ENCODE results near the gene FOXO1.

GRCh38 chr13:38421817-38422236, 72.2 kb downstream of the UFM1 start:
- PRO-cap, 2 experiments = no peak in any of the 2 experiments

DNA sequence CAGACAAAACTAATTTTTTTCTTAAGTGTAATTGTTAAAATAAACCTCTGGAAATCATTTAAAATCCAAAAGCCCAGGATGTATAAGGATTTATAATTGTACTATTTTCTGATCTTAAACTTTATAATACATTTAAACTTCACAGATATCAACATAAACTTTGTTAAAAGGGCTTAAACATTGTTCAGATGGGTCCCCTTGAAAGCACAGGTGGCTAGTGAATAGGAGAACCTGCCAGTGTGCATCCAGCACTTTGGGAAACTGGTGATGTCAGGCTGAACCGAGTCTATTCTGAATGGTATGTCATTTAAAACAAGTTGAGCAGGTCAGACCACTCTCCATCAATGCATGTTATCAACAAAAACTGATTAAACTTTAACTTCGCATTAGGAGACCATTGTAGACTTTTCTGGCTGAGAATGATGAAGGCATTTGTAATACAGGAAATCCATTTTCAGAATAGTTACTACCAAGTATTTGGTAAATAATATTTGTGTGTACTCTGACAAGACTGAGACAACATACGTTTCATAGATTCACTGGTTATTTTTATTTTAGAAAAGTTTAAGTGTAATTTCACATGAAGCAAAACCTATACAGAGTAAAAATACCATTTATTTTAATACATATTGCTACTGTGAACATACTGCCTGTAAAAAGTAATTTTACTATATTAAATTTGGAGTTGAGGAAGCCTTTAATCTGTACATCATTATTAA, 50.1 kb upstream of the FREM2 start:
- PRO-cap, 2 experiments = no peak in any of the 2 experiments

DNA sequence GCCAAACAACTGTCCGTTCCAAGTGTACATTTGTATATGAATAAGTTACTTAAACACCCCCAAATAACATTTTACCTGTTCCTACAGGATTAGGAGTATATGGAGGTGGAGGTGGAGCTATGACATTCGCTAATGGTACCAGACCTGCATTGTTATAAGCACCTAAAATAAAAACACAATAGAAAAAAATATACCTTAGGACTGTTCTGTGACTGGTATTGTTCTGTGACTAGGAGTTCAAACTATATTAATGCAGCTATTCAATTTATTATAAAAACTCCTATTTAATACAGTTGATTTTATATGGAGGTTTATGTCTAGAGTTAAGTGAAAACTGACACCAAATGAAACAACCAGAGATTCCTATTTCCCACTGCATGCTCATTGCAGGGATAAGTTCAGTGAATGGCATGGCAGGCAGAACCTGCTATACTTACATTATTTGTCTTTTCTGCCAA, 15.6 kb downstream of the PROSER1 start:
- PRO-cap, 2 experiments = no peak in any of the 2 experiments

DNA sequence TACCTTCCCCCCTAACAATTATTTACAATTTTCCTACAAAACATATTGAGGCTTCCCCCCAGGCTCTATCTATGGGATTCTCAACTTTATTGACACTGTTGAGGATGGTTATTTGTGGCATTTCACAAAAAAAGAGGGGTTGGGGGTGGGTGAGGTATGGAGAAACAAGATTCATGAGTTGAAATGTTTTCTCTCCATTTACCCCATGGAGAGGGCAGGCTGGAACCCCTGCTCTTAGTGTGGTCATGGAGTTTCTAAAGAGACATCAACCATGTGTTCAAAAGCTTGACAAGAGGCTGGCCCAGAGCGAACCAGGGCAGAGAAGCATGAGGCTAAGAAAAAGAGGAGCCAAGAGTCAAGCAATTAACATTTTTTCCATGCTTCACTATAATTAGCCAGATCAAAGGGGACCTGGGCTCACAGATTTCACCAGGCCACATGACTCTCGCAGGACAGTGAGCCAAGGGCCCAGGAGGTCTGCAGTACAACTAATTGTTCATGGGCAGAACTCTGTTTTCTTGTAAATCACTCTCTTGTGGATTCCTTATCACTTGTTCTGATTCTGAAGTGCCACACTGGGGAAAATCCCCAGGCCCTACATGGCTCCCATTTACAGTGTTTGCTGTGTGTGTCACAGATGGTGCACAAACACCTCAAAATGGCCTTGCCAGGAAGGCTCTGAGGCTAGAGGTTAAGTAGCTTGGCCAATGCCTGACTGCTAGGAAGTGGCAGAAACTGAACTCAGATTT, 101.3 kb downstream of the LHFPL6 start:
- PRO-cap, 2 experiments = no peak in any of the 2 experiments

DNA sequence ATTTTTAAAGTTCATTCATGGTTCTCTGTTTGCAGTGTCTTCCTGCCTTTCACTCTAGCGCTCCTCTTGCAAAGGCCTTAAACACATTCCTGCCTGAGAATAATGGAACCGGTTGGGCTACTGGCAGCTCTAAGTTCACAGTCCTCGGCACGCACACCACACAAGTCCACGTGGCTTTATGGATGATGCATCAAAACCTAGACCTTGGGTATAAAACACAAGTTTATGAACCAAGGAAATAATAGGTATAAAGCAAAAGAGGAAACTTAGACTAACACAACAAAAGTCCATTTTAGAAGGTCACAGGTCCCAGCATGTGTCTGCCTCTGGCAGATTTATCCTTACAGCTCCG, 65.9 kb downstream of the LHFPL6 start:
- PRO-cap, 2 experiments = no peak in any of the 2 experiments

DNA sequence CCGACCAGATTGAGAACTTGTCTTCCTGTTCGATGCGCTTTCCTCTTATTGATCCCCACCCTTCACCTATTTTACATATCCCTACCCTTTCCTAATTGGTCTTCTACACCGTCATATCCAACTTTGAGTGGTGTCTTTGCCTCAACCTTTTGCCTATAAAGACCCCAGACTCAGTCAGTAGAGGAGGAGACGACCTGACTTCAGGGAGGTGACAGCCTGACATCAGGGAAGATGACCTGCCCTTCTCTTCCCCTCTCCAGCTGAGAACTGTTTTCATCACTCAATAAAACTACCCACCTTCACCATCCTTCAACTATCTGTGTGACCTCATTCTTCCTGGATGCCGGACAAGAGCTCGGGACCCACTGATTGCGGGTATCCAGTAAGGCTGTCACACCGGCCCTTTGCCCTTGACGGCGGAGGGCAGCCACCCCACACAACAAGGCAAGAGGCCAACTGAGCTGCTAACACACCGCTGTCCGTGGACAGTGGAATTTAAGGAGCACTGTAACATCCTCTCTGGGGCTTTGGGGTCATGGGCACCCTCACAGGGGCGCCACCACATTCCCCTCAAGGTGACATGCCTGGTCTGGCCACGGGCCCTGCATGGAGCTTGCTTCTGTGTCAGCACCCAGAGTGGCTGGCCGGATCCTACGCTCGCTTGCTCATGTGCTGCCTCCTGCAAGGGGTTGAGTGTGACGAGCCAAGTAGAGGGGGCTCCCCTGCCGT, 31.6 kb downstream of the LHFPL6 start:
- PRO-cap, 2 experiments = no peak in any of the 2 experiments

DNA sequence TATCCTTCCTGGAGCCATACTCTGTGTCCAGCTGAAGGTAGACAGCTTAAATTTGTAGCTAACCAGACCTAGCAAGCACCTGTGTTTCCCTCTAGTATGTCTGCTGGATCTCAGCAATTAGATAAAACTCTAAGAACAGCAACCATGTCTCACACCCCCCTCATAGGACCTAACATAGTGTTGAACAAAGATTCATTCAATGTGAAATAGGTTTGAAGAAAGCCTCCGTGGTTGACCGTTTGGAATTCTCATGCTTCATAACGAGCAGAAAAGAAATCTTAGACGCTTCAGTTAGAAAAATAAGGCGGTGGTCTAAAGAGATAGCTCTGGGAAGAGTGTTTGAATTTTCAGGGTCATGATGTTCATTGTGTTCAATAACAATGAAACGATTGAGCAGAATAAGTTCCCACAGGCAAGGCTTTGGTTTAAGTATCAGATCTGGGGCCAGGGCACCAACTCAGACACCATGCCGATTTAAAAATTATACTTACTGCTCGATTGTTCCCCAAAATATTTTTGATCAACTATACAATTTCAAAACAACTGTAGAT, 332.9 kb downstream of the COG6 start:
- PRO-cap, 2 experiments = no peak in any of the 2 experiments

DNA sequence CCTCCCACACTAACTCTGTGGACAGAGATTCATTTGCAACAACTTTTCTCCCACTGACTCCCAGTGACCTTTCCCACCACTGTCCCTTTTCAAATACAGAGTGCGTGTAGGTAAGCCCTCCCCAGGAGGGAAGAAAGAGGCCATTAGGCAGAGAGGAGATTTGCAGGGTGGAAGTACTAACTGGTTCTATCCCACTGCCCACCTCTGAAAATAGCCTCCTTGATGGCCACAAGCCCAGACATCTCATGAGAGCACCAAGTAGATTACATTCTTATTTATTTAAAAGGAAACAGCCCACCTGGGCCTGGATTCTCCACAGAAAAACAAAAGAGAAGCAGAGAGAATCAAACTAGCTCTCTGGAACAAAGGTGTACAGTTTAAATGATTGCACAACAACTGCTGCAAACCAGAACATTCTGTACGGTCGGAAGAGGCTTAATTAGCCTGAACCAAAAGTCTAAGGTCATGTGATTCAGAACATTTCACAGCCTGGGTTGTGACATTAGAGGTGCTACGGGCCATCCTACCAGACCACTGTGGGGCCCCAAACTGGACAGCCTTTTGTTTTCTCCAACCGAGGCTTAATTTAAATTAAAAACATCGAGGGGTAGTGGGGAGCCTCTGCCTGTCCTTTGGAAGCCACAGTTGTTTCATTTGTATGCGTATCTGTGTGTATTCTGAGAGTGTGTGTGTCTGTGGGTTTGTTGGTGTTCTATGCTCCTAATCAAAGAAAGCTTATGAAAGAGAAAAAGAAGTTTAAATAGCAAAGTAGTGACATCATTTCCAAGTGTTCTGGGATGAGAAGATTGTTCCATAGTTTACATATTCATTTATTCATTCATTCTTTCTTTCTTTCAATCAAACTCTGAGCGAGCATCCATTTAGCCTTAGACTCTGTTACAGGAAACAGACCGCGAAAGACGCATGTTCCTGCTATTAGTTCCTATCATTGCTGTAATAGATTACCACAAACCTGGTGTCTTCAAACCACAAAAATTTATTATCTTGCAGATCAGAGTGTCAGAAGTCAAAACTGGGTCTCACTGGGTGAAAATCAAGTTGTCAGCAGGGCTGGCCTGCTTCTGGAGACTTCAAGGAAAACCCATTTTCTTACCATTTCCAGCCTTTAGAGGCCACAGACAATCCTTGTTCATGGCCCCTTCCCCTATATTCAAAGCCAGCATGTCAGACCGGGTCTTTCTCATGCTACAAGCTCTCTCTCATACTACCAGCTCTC, 444.9 kb downstream of the FOXO1 start:
- PRO-cap, 2 experiments = no peak in any of the 2 experiments

DNA sequence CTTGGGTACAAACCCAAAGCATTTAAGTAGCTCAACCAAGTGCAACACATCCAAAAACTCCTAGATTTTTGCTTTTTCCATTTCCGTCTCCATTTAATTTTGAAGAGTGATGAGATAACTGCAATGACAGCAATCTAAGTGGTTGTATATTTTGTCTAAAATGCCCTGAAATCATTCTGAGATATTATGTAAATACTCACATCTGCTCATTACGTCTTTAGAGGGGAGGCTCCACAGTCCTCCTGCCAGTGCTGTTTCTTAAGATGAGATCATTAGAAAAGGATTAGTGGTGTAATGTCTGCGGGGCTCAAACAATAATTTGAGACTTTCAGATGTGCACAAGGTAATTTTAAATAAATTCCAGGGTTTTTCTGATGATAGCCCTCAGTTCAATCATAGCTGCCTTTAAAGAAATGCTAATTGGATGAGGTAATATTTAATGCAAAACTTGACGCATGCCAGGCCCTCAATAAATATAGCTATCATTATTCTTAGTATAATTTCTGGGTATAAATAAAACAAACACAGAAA, 437.9 kb downstream of the FOXO1 start:
- PRO-cap, 2 experiments = no peak in any of the 2 experiments

DNA sequence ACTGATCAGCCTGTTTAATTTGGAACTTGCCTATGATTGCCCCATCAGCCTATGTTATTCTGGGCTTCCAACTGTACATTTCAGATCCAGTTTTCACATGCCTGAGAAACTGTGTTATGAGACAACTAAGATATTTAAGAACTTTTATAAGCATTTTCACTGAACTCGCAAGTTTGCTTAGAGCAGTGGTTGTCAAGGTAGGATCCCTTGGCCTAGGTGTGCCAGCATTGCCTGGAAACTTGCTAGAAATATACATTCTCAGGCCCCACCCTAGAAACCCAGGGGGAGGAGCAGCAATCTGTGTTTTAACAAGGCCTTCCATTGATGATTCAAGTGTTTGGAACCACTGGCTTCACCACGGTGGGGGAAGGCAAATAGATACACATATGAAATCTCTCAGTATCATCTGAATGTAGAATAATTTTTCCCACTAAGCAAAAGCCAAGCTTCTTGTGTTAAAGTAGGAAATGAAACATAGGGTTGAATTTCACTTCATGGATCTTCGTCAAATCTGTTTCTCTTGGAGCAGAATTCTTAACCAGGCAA, 213.2 kb downstream of the FOXO1 start:
- PRO-cap, 2 experiments = no peak in any of the 2 experiments

GRCh38 chr13:40558629-40559222, 107.7 kb downstream of the FOXO1 start:
- PRO-cap, 2 experiments = no peak in any of the 2 experiments

GRCh38 chr13:40559311-40560562, 106.7 kb downstream of the FOXO1 start:
- PRO-cap, 2 experiments = no peak in any of the 2 experiments

- PRO-cap, 2 experiments = no peak in any of the 2 experiments
Measured at GRCh38 chr13:40606984-40607575, 59.4 kb downstream of the FOXO1 start.

DNA sequence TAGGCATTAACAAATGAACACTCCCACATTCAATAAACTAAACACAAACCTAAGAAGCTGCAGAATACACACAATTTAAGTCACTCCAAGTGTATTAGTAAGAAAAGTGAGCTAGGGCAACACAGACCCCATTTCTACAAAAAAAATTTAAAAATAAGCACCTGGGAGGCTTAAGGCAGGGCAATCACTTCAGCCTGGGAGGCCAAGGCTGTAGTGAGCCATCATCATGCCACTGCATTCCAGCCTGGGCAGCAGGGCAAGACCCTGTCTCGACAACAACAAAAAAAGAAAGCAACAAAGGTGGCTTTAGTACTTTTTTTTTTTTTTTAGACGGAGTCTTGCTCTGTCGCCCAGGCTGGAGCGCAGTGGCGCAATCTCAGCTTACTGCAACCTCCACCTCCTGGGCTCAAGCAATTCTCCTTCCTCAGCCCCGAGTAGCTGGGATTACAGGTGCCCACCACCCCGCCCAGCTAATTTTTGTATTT, 32.0 kb downstream of the FOXO1 start:
- PRO-cap, 2 experiments = no peak in any of the 2 experiments

GRCh38 chr13:40647150-40647772, 19.2 kb downstream of the FOXO1 start:
- PRO-cap, 2 experiments = peak in 1 of 2 experiments; most common minus-strand start chr13:40647258 (in 1)

DNA sequence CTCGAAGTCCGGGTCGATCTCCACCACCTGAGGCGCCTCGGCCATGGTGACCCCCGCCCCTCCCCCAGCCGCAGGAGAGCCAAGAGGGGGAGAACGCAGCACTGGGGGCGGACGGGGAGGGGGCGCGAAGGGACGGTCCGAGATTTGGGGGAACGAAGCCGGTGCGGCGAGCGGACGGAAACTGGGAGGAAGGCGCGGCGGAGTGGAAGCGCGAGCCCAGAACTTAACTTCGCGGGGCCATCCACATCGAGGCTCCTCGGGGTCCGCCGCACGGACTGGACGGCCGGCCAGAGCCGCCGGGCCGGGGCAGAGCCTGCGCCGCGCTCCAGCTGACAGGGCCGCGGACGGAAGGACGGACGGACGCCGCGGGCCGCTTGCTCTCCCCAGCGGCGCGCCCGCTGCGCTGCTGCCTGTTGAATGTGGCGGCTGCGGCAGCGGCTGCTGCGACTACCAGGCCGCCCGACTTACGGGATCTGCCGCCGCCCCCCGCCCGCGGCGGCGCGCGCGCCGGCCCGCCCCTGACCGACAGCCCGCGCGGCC, at the start of gene FOXO1:
Gene FOXO1, minus strand, starts transcription at position 474 of the 540 bp plus-strand sequence.
- PRO-cap, 2 experiments = peak in 2 of 2 experiments; most common plus-strand start position 177 of the sequence (in 1); most common minus-strand start position 466 of the sequence (in 2)

GRCh38 chr13:40792443-40793135, 3.2 kb downstream of the SLC25A15 start:
- PRO-cap, 2 experiments = no peak in any of the 2 experiments

- PRO-cap, 2 experiments = peak in 1 of 2 experiments; most common minus-strand start chr13:40951594 (in 1)
Measured at GRCh38 chr13:40951255-40951958, 67.7 kb downstream of the ELF1 start.

DNA sequence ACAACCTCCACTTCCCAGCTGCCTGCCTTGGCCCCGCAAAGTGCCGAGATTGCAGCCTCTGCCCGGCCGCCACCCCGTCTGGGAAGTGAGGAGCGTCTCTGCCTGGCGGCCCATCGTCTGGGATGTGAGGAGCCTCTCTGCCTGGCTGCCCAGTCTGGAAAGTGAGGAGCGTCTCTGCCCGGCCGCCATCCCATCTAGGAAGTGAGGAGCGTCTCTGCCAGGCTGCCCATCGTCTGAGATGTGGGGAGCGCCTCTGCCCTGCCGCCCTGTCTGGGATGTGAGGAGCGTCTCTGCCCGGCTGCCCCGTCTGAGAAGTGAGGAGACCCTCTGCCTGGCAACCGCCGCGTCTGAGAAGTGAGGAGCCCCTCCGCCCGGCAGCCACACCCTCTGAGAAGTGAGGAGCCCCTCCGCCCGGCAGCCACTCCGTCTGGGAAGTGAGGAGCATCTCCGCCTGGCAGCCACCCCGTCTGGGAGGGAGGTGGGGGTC, 64.3 kb downstream of the ELF1 start:
- PRO-cap, 2 experiments = peak in 1 of 2 experiments; most common minus-strand start position 231 of the sequence (in 1)

DNA sequence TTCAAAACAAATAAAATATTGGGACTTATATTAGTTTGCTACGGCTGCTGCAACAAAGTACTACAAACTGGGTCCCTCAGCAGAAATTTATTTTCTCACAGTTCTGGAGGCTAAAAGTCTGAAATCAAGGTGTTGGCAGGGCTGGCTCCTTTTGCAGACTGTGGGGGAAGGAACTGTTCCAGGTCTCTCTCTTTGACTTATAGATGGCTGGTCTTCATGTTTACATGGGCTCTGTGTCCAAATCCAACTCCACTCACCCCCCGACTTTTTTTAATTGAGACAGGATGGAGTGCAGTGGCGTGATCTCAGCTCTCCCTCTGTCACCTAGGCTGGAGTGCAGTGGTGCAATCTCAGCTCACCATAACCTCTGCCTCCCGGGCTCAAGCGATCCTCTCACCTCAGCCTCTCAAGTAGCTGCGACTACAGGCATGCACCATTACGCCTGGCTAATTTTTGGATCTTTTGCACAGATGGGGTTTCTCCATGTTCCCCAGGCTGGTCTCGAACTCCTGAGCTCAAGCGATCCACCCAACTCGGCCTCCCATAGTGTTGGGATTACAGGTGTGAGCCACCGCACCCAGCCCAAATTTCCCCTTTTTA, 54.8 kb downstream of the ELF1 start:
- PRO-cap, 2 experiments = peak in 2 of 2 experiments; most common minus-strand start position 265 of the sequence (in 2)

Data from monocyte (primary cell).